Metanephros (tissue), 2 donors: Measurements from ENCODE around the gene RMND5B.

GRCh38 chr5:177133123-177133358 is 532 bp upstream of the NSD1 start:
- RAMPAGE, long total RNA, result no peak

- RAMPAGE, long total RNA, result no peak
Measured at GRCh38 chr5:177134331-177135083, 934 bp downstream of the NSD1 start.

DNA sequence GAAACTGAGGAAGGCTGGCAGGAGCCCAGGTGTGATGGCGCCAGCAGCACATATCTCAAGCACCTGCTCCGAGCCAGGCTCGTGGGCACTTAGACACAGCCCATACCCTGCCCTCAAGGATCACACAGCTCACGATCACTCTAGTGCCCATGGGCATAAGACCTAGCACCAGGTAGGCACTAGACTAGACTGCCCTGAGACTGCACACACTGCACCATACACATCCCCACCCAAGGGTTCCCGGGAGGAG is 659 bp downstream of the F12 start:
- RAMPAGE, long total RNA, result no peak

- RAMPAGE, long total RNA, result no peak
Measured at GRCh38 chr5:177431407-177432539, 5.3 kb downstream of the GRK6 start.

GRCh38 chr5:177433077-177434186 is 7.0 kb downstream of the GRK6 start:
- RAMPAGE, long total RNA, result no peak

GRCh38 chr5:177478795-177479625 is 5.6 kb upstream of the DBN1 start:
- RAMPAGE, long total RNA, result no peak

DNA sequence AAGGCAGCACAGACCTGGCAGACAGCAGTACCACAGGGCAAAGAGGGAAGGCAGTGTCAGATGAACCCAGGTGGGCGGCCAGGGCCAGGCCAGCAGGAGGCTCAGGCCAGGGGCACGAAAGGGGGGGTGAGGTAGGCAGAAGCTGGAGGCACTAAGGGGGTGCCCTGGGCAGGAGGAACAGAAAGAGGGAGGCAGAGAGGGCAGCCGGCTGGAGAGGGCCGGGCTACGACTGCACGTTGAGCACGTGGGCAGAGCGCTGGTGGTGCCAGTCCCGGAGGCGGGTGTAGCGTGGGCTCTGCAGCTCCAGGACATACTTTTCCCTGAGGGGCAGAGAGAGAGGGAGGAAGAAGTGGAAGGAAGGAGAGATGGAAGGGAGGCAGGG is 7.1 kb downstream of the PDLIM7 start:
- RAMPAGE, long total RNA, result no peak

GRCh38 chr5:177491302-177491883 is 6.0 kb downstream of the PDLIM7 start:
- RAMPAGE, long total RNA, result no peak

- RAMPAGE, long total RNA, result no peak
Measured at GRCh38 chr5:177508477-177509380, 897 bp downstream of the DOK3 start.

DNA sequence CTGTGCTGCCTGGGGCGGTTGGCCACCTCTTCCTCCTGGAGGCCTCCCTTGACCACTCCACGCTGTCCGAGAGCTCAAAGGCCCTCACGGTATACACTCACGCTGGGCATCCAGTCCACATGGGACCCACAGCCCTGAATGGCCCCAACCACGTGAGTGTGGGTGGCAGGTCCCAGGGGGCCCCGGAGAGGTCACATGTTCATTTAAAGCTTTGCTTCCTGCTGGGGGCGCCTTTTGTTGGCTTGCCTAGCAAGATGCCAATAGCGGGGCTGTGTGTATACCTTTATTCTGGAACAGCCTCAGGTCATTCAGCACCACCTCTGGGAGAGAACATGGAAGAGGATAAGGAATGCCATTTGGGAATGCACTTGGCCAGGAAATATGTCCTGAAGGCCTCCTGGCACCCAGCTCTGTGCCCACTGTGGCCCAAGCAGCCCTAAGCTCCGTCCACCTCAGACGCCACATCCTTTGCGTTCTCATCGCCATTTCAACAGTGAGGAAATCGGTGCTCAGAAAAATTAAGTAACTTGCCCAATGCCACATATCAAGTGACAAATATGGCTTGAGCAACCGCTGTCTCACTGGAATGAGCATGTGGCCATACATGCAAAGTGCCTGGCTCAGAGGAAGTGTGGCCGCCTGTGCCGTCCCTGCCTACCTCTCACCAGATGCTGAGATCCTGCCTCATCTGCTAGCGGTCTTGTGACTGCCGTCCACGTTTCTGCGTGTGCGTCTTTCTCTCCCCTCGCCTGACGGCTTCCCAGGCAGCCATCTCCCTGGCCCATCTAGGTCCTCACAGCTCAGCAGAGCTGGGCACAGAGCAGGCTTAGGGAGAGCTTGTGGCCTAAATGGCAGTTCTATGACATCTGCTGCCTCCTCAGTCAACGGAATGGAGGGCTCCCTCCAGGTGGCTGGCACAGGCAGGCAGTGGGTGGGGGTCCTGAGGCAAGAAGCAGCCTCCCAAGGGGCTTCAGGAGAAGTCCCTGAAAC is 931 bp upstream of the DOK3 start:
- RAMPAGE, long total RNA, result no peak

- RAMPAGE, long total RNA, result no peak
Measured at GRCh38 chr5:177537679-177538232, 16.6 kb downstream of the FAM193B start.

DNA sequence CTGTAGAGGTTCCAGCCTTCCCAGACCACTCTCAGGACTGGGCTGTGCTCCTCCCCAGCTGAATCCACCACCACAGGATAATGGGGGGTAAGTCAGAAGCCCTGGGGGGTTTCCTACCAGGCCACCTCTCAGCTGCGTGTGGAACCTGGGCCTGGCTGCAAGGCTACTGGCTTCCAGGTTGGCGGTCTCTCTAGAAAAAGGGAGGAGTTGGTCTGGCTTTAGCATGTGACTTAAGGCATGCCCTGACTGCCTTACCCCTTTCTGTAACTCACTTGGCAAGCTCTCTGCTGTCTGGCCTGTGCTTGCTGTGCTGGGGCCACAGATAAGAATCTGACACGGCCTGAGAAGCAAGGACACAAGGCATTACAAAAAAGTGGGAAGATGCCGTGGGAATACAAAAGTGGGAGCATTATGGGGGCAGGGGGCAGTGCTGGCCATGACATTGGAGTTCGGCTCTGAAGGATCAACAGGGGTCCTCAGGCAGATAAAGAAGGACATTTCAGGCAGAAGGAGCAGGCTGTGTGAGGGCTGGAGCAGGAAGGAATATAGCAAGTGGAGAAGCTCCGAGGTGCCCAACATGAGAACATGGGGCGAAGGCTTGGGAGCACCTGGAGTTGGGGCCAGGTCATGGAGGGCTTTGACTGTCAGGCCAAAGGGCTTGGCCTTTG is 2.3 kb downstream of the B4GALT7 start:
- RAMPAGE, long total RNA, result no peak

GRCh38 chr5:177616776-177617227 is 16.9 kb downstream of the B4GALT7 start:
- RAMPAGE, long total RNA, result no peak

- RAMPAGE, long total RNA, result no peak
Measured at GRCh38 chr5:177782638-177783416, 182.9 kb downstream of the B4GALT7 start.

DNA sequence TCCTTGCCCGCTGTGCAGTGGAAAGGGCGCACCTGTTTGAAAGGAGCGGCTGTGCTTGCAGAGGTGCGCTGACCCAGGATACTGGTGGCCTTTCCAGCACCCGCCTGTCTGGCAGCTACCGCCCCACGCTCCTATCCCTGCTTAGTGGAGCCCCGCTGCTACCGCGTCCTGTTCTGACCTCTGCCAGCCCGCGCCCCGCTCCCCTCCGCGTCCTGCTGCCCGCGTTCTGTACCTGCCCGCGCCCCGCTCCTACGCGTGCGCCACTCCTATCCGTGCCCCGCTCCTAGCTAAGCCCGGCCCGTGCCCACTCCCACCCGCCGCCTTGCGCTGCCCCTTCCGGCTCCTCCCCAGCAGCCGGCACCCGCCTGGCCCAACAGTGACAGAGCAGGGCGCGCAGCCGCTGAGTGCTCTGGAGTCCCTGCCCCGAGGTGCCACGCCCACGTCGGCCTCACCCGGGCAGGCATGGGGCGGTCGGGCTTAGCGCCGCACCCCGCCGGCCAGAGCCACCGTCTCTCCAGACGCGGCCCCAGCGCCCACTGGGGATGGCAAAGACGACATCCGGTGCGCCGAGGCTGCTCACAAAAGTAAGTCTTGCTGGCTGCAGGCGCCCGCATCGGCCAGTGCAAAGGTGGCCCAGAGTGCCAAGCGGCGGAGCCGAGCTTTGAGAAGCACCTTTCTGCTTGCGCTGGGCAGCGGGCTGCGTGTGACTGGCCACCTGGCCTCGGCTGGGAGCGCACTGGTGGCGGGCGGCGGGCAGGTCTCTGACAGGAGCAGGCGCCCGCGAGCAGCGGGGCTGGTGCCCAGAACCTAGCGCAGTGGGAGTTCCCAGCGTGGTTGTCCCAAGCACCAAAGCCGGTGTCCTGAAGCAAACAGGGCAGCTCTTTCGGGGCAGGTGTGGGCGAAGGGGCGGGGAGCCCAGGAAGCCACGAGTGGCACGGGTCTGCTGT is 56.6 kb downstream of the PROP1 start:
- RAMPAGE, long total RNA, result no peak

GRCh38 chr5:178006650-178007088 is 10.6 kb upstream of the PROP1 start:
- RAMPAGE, long total RNA, result no peak

- RAMPAGE, long total RNA, result no peak
Measured at GRCh38 chr5:178107969-178108848, 5.1 kb upstream of the N4BP3 start.

- RAMPAGE, long total RNA, result no peak
Measured at GRCh38 chr5:178108943-178109191, 4.5 kb upstream of the N4BP3 start.

- RAMPAGE, long total RNA, result no peak
Measured at GRCh38 chr5:178130741-178131852, at the start of gene RMND5B. Gene RMND5B (plus strand): TSS chr5:178131014.

DNA sequence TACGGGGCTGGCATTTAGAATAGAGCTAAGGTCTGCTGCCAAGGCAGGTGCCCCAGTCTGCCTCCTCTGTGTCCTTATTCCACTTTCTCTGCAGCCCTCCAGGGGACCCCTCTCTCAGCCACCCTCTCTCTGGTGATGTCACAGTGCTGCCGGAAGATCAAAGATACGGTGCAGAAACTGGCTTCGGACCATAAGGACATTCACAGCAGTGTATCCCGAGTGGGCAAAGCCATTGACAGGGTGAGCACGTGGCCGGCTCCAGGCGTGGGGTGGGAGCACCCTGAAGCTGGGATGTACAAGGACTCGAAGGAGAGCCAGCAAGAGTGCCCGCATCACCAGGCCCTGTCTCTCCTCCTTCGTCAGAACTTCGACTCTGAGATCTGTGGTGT is 11.2 kb downstream of the NHP2 start:
- RAMPAGE, long total RNA, result no peak